Peyer's patch (tissue), 4 donors: ENCODE data around the gene POLR3B.

DNA sequence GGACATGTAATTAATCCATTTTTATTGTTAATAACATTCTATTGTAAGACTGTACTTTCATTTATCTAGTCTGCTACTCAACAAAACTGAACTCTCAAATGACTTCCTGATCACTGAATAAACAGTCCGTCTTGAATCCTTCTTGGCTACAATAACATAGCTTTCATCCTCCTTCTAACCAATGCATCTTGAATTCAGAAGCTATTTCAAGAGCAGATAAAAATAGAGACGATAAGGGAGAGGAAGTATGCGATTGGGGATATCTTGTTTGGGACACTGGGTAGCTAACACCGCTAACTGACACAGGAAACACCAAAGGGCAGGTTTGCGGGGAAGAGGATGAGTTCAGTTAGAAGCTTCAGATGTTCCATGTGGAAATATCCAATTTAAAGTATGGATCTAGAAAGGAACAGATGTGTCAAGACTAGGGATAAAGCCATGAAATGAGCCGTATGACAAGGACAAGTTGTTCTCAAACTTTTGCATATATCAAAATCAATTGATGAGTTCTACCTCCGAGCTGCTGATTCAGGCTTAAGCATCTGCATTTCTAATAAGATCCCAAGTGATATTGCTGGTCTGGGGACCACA is 102.4 kb downstream of the SLC41A2 start:
- PRO-cap, result no peak
- RAMPAGE, long total RNA, 4 experiments, result no peak in any of the 4 experiments

DNA sequence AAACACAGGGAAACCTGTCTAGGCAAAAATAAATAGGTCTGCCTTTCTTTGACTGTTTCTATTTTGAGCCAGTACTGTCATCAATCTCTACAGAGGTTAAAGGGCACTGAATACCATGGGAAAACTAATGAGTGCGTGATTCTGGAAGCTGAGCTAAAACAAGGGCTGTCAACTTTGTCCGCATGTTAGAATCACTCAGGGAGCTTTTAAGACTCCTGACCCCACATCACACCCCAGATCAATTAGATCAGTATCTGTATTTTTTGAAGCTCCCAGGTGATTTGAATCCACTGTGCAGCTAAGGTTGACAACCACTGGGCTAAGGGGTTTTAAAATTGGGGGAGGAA is 38.9 kb downstream of the NOPCHAP1 start:
- PRO-cap, result no peak
- RAMPAGE, long total RNA, 4 experiments, result no peak in any of the 4 experiments

DNA sequence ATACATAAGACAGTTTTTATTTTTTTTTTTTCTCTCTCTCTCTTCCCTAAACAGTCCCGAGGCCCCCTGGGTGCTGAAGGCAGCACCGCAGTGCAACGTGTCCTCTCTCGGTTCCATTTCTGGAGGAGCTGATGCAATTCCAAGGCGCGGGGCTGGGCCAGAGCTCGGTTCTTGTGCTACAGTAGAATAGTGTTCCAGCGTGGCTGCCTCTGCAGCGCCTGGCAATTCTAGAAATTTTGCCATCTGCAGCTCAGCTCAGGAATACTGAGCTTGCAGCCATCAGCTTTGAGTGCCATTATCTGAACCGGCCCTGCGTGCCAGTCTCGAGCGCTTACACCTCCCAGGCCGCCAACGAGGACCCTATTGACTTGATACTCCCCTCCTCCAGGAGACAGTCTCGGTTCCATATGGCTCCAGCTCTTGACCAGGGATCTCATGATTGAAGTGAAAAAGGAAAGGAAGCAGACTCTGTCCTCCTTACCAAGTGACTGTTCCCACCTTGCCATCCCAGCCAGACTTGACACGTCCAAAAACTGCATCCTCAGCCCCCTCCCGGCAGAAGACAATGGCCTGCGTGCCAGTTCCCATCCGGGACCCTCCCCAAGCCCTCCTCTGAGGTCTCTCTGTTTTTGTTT is 538 bp downstream of the ALDH1L2 start:
- PRO-cap, result no peak
- RAMPAGE, long total RNA, 4 experiments, result no peak in any of the 4 experiments

DNA sequence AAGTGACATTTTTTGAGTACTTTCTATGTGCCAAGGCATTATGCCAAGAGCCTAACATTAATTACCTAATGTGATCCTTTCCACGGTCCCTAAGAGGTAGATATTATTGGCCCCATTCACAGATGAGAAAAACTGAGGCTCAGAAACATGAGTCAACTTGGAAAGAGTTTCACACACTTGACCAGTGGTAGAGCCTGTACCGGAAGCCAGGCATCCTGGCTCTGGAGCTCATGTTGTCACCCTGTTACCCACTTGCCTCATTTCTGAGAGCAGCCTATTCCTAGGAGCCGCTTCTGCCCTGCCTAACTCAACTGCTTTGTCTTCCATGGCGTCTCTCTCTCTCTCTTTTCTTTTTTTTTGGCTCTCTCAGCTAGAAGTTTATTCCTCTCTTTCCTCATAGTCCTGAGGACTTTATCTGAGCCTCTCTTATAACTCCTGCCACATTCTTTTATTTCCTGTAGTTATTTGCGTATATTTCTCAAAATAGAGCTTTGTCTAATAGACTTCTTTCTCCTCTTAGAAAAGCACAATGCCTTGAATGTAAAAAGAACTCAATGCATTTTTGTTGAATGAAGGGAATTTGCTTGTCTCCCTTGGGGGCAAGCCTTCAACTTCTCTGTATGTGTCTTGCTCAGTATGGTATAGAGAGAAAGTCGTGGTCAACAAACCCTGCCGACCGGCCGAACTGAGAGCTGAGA is 136.2 kb downstream of the C12orf75 start:
- PRO-cap, result no peak
- RAMPAGE, long total RNA, 4 experiments, result no peak in any of the 4 experiments

GRCh38 chr12:105497808-105498152 is 167.3 kb downstream of the C12orf75 start:
- PRO-cap, result no peak
- RAMPAGE, long total RNA, 4 experiments, result no peak in any of the 4 experiments

DNA sequence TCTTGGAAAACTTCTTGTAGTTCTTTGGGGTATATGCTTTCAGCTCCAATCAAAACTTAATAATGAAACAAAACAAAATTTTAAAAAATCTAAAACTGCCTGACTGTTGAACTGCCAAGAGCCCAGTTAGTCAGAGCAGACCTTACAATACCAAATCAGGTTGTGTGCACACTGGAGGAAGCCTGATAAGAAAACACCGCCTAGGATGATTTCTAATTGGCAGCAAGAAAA is 256.6 kb downstream of the C12orf75 start:
- PRO-cap, result no peak
- RAMPAGE, long total RNA, 4 experiments, result no peak in any of the 4 experiments

DNA sequence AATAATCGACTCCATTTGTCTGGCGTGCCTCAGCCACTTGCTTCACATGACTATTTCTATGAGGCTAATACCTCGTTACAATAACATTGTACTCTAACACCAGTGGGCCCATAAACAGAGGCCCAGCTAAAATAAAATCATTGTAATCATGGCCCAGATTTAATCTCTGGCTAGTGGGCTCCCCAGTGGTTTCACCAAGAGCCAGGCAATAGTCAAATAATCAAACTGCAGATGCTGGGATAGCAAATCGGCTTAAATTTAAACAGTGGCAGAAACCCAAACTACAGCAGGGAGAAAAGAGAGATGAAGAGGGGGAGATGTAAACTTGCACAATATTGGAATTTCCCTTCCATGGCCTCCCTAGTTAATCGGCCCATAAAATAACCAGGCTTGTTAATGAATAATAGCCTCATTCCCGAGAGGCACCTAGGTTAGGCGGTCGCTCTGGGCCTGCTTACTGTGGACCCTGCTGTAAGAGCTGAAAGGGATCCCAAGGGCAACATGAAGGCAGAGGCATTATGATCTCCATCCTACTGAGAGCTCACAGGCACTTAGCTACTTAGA is 116.2 kb downstream of the NUAK1 start:
- PRO-cap, result no peak
- RAMPAGE, long total RNA, 4 experiments, result no peak in any of the 4 experiments

- PRO-cap, result no peak
- RAMPAGE, long total RNA, 4 experiments, result no peak in any of the 4 experiments
These were observed 80.5 kb downstream of the NUAK1 start for GRCh38 chr12:106058187-106058784.

DNA sequence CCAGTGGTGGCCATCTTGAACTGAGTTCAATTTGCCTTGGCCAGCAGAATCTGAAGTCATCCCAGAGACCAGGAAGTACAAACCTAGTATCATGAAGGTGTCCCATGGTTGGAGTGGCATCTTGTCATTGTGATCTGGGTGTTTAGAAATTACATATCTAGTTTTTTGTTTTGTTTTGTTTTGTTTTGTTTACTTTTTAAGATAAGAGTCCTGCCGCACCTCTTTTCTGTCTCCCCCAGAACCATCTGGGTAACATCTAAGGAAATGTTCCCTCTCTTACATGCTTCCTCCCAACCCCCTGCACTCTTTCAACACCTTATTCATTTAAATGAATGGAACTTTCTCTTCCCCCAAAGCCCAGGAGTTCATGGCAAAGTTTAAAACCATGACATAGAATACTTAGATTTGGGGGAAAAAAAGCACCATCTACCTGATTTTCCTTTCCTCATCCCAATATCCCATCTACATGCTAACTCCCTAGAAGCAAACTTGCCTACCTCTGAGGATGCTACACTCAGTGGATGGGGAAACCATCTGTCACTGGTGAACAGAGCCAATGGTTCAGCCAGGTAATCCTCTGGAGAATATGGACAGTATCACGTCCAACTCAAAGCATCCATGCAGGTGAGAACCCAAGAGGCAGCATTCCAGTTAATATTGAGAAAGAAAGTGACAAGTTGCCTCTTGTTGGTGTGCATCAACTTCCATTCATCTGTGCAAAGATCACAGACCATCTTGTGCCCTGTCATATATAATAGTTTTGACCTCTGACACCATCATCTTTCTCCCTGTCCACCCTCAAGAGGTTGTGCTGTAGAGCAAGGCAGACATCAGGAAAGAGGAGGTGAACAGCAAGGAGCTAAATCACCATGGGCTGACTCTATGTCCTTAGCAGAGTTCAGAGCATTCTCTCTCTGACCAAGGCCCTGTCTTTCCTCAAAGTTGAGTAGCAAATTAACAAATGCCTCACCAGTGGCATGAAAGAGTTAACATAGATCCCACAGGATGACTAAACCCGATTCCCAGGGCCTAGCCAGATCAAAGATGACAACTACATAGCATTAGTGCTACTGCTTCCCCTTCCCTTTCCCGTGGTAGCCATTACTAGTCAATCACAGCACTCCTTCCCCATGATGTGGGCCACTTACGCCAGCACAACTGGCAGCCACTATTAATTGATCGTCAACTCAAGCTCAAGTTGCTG is 73.2 kb downstream of the NUAK1 start:
- PRO-cap, result no peak
- RAMPAGE, long total RNA, 4 experiments, result no peak in any of the 4 experiments

DNA sequence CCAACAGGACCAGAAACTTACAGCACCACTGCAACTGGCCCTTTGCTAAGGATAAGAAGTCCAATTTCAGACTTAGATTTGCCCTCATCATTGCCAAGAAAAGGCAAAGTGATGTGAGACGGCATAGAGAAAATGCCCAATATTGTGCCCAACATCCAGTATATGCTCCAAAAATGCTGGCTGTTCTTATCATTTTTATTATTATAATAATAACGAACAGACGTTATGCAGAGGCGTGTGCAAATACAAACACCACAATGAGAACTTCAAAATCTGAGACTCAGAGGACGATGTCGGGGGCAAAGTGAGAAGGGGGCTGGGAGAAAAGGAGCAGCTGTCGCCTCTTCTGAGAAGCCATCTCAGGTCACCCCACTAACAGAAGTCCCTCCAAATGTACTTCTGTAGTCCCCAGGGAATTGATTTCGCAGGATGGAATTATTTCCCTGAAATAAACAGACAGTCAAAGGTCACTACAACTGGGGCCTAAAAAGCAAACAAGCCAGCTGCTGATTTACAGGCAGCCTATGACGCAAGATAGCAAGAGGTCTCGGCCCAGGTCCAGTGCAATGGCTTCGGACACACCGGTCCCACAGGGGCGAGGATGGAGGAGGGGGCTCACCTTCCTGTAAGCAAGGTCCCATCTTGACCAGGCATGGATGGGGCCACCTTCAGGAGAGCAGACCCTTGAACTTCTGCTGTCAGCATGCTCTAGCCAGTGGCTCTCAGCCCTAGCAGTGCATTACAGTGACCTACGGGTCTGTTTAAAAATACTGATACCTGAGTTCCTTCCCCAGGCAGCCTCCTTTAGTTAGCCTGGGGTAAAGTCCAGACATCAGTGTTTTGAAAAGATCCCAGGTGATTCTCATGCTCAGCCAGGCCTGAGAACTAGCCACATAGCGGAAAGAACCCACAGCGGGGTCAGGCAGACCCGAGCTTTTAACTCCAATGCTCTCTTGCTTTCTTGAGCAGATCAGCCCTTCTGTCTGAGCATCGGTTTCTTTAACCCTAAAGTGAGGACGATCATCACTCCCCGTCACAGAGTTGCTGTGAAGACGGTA is 18.2 kb downstream of the NUAK1 start:
- PRO-cap, result no peak
- RAMPAGE, long total RNA, 4 experiments, result no peak in any of the 4 experiments

DNA sequence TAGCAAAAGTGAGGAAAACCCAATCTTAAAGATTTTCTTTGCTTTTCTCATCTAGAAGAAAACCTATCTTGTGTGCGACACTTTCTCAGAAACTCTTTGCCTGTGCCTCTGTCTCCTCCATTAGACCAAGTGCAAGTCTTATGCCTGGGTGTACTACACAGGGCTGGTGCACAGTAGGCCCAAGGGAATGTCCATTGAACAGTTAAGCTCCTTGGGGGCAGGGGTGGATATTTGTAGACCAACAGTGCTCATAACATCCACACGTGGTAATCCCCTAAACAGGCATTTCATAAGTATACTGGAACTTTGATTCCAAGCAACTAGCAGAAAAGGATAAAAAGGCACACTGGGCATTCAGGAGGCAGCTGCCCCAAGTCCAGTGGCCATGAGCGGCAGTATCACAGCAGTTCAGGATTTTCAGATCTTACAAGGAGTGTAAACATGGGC is 16.8 kb downstream of the NUAK1 start:
- PRO-cap, result no peak
- RAMPAGE, long total RNA, 4 experiments, result no peak in any of the 4 experiments

DNA sequence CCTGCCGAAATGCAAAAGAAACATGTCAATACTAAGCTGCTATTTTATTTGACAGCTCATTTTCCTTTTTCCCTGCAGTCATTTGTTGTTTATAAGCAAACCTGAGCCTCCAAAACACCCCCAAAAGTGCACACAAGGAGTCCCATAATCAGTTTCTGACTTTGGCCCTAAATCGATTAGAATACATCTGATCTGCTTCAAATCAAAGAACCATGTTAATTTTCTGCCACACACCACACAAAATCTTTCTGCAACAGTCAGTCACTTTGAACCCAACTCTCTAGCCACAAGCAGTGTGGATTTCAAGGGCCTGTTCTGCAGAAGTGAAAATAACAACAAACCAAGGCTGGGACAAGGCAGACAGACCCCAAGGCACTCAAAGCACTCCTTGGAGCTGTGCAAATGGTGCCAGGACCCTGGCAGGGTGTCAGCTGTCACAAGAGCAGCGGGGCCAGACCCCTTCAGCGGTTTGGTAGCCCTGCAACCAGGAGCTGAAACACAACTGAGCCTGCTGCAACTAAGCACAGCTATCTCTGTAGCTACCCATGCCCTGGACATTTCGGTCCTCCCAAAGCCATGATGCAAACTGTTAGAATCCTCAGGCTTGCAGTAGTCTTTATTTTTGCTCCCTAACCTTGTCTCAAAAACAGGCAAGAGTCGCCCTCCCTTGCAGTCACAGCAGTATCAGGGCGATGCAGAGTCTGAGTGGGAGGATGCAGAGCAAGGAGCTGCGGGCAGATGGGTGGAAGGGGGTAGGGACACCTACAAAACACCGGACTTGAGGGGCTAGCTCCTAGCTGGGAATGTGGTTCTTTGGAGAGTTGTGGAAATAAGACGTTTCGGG is 1.3 kb downstream of the NUAK1 start:
- PRO-cap, result unidirectional peak, plus-strand start at position 697 of the sequence
- RAMPAGE, long total RNA, 4 experiments, result no peak in any of the 4 experiments

- PRO-cap, result no peak
- RAMPAGE, long total RNA, 4 experiments, result no peak in any of the 4 experiments
These were observed 711 bp downstream of the NUAK1 start for GRCh38 chr12:106138065-106138420.

GRCh38 chr12:106139910-106140991 is 1.5 kb upstream of the NUAK1 start:
- PRO-cap, result unidirectional peak, minus-strand start at chr12:106140155
- RAMPAGE, long total RNA, 4 experiments, result no peak in any of the 4 experiments

GRCh38 chr12:106141333-106141996 is 2.7 kb upstream of the NUAK1 start:
- PRO-cap, result no peak
- RAMPAGE, long total RNA, 4 experiments, result no peak in any of the 4 experiments

DNA sequence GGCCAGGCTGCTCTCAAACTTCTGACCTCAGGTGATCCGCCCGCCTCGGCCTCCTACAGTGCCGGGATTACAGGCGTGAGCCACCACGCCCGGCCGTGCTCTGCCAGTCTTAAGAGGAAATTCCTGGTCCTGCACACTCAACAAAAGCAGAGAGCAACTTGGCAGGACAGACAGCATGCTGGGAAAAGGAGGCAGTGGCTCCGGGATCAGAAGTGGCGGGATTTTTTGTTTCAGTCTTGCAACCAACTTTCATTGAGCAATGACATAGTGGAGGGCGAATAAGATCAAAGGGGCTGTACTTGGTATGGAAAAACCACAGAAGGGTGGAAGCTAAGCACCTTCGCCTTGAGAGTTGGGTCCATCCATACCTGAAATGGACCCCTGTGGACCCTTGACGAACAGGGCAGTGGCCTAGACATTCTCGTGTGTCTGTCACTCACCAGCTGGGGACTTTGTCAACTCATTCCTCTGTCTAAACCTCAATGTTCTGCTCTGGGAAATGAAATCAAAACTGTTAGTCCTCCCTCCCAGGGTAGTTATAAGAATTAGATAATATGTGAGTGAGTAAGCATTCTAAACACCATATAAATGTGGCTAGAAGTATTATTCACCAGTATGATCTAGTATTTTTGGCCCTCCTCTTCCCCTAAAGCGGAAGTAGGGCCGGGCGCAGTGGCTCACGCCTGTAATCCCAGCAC is 1.9 kb downstream of the CKAP4 start:
- PRO-cap, result bidirectional peak, plus-strand start at position 309 of the sequence, minus-strand start at position 111 of the sequence
- RAMPAGE, long total RNA, 4 experiments, result no peak in any of the 4 experiments

- PRO-cap, result no peak
- RAMPAGE, long total RNA, 4 experiments, result no peak in any of the 4 experiments
These were observed 3.8 kb upstream of the CKAP4 start for GRCh38 chr12:106251575-106252021.

DNA sequence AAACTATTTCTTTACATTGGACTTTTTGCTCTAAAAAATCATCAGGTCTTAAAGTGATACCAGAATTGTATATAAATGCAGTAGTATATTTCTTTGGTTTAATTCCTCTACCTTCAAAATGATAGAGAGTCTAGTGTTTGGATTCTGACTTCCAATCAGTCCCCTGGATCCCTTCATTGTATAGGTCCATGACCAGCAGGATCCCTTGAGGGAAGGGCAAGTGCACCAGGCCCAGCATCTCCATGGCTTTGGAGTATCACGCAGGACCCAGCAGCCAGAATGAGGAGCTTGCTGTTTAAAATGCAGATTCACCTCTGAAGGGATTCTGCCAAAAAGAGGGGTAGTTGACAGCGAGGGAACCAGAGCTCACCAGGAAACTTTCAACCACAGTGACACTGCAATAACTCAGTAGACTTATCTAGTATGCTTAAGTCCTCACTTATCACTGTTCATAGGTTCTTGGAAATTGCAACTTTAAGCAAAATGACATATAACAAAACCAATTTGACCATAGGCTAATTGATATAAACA is 21.2 kb upstream of the CKAP4 start:
- PRO-cap, result no peak
- RAMPAGE, long total RNA, 4 experiments, result no peak in any of the 4 experiments

GRCh38 chr12:106357319-106358198 is at the start of gene POLR3B:
Gene POLR3B, plus strand, starts transcription at chr12:106357748.
- PRO-cap, result unidirectional peak, plus-strand start at chr12:106357711; unidirectional peak, plus-strand start at chr12:106357761; bidirectional peak, plus-strand start at chr12:106358111, minus-strand start at chr12:106357957
- RAMPAGE, long total RNA, 4 experiments, result start-site peak on the plus strand in 2 of 4 experiments, at chr12:106357743-106357812 at its widest, 11 to 24 reads per replicate

- PRO-cap, result no peak
- RAMPAGE, long total RNA, 4 experiments, result no peak in any of the 4 experiments
These were observed 2.5 kb downstream of the POLR3B start for GRCh38 chr12:106360058-106360436.